Myometrial cell (primary cell): ENCODE measurements around a stretch of chr19.

DNA sequence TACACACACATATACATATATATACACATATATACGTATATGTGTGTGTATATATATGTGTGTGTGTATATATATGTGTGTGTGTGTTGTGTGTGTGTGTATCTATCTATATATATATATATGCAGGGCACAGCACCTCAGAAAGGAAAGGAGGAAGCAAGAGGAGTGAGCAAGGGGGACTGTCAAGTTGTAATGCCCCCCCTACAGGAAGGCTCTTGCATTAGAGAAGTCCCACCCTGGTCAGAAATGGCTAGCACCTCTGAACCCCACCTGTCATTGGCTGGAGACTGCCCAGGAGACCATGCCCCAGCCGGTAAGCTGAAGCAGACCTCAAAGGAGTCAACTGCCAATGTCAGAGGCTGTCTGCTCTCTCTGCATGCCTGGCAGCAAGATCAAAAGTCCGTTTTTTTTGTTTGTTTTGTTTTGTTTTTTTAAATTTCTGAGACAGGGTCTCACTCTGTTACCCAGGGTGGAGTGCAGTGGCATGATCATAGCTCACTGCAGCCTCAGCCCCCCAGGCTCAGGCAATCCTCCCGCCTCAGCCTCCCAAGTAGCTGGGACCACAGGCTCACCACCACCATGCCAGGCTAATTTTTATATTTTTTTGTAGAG is 8.2 kb upstream of the BCL3 start:
- RAMPAGE, long total RNA = no peak

GRCh38 chr19:44846676-44847459 is 771 bp downstream of the NECTIN2 start:
- RAMPAGE, long total RNA = no peak

GRCh38 chr19:44875769-44876845 is 14.9 kb upstream of the TOMM40 start:
- RAMPAGE, long total RNA = no peak

- RAMPAGE, long total RNA = no peak
Measured at GRCh38 chr19:44890039-44891040, 714 bp upstream of the TOMM40 start.

DNA sequence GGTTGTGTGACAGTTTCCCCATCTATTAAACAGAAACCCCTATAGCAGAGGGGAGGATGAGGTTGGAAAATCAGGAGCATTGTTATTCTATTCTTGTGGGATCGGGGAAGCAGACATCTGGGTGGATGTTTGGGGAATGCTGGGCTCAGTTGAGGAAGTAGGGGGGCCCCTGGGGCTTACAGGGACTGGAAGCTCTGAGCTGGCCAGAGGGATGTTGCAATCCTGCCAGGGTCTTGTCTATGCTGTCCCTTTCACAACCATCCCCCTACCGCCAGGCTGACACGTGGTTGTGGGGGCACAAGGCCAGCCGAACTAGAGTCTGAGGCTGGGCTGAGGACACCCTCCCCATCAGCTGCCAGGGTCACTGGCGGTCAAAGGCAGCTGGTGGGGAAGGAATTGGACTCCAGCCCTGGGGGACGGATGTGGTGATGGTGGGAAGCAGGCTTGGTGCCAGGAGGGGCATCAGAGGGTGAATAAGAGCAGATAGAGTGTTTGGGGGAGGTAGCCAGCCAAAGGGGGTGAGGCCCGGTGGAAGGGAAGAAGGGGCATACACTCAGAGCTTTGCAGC is 11.0 kb downstream of the APOC1 start:
- RAMPAGE, long total RNA = no peak

DNA sequence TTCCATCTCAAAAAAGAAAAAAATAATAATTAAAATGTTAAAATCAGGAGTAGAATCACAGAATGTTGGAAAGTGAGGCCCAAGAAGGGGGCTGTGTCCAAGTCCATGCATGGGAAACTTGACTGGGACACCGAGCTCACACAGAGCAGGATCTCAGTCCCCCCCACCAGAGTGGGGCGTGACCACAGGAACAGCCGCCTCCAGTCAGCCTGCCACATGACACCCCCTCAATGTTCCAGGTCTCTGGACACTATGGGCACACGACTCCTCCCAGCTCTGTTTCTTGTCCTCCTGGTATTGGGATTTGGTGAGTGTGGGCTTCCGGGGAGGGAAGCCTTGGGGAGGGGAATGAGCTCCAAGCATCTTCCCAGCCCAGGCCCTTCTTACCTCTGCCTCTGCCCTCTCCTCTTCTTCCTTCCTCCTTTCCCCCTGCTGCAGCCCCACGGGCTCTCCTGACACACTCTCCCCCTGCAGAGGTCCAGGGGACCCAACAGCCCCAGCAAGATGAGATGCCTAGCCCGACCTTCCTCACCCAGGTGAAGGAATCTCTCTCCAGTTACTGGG is 2.5 kb downstream of the APOC2 start:
- RAMPAGE, long total RNA = no peak

- RAMPAGE, long total RNA = no peak
Measured at GRCh38 chr19:45045611-45046453, 7.0 kb downstream of the CLASRP start.

GRCh38 chr19:45064178-45065095 is 11.8 kb downstream of the ZNF296 start:
- RAMPAGE, long total RNA = no peak

DNA sequence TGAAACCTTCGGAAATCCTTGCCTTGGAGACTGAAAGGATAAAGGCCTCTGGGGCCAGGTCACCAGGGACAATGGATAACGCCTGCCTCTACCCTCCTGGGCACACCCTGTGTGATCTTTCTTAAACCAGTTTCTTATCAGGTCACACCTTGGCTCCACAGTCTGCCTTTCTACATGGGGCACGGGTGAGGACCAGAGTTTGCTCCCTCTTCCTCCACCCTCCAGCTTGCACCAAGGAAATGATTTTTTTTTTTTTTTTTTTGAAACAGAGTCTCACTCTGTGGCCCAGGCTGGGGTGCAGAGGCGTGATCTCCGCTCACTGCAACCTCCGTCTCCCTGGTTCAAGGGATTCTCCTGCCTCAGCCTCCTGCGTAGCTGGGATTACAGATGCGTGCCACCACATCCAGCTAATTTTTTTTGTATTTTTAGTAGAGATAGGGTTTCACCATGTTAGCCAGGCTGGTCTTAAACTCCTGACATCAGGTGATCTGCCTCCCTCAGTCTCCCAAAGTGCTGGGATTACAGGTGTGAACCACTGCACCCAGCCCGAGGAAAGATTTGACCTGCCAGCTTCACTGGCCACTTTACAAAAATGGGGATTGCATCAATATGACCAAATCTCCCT is 1.2 kb downstream of the GEMIN7 start:
- RAMPAGE, long total RNA = no peak

GRCh38 chr19:45244322-45244912 is 790 bp downstream of the EXOC3L2 start:
- RAMPAGE, long total RNA = no peak

DNA sequence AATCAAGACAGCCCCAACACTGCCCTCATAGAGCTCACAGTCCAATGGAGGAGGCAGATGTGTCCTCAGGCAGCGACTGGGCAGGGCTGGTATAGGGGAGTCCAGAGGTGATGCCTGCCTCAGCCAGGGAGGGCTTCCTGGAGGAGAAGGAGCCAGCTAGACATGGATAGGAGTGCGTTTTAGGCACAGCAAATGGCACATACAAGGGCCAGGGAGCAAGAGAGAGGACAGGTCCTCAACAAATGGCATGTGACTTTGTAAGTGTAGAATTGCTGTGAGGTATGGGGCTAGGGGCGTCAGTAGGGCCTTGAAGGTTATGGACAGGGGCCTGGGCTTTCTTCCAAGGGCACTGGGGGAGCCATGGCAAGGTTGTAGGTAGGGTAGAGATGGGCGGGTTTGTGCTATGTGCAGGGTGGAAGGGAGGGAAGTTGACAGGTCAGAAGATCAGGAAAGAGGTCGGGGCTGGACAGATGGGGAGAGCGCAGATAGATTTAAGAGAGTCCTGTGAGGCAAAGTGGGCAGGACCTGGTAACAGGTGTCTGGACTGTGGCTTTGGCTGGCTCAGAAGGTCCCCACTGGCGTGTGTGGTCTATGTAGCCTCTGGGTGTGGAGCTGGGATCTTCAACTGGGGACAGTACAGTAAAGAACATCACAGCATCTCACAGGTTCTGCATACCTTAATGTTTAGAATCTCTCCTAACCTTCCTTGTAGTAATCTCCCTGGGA is 17.9 kb downstream of the CKM start:
- RAMPAGE, long total RNA = no peak

- RAMPAGE, long total RNA = no peak
Measured at GRCh38 chr19:45469370-45469576, 1.5 kb downstream of the FOSB start.

GRCh38 chr19:45472420-45473554 is 5.0 kb downstream of the FOSB start:
- RAMPAGE, long total RNA = no peak

DNA sequence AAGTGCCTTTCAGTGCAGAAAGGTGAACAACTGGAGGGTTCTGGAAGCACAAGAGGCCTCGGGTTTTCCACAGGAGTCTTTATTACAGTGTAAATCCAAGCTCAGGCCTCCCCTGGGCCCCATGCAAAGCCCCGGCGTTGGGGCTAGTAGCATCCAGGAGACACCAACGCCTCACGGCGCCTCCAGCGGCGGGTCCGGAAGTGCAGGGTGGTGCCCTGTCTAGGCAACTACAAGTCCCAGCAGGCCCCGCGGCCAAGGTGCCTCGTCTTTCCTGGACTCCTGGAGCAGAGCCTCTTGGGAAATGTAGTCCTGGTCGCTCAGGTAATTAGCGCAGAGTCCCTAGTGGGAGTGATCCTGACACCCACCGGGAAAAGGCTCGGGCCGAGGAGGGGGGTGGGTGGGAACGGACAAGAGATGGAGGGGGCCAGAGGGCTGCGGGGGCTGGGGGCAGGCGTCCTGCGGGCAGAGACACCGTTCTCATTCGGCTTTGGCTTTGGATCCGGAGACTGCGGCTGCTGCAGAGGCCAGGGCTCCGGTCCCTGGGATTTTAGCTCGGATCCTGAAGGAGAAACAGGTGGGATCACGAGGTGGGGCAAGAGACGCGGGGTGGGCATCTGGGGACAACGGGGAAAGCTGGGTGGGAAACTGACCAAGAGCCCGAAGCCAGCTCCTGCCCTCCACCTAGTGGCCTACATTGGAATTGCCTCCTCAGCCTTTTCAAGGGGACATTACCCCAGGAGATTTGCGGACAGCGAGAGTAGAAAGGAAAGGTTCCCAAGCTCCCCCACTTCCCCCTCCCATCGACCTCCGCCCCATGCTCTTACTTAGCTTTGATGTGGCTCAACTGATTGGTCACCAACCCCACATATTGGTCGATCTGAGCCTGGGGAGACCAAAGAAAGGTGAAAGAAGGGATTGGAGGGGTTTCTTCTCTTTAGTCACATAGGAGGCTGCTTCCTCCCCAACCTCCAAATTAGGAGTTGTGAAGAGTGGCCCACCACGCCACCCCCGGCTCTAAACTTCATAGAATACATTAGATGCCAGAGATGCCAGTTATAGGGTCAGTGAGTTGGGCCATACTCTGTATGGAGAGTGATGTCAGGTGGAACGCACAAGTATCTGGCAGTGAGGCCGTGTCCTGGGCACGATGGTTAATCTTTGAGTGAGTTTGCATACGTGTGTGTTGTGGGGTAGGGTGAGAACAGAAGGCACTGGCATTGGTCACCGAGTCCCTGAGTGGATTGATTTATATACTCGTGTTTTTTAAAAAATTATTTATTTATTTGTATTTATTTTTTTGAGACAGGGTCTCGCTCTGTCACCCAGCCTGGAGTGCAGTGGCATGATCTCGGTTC is 11.1 kb downstream of the RTN2 start:
- RAMPAGE, long total RNA = no peak

- RAMPAGE, long total RNA = no peak
Measured at GRCh38 chr19:45506666-45507091, 600 bp upstream of the VASP start.

DNA sequence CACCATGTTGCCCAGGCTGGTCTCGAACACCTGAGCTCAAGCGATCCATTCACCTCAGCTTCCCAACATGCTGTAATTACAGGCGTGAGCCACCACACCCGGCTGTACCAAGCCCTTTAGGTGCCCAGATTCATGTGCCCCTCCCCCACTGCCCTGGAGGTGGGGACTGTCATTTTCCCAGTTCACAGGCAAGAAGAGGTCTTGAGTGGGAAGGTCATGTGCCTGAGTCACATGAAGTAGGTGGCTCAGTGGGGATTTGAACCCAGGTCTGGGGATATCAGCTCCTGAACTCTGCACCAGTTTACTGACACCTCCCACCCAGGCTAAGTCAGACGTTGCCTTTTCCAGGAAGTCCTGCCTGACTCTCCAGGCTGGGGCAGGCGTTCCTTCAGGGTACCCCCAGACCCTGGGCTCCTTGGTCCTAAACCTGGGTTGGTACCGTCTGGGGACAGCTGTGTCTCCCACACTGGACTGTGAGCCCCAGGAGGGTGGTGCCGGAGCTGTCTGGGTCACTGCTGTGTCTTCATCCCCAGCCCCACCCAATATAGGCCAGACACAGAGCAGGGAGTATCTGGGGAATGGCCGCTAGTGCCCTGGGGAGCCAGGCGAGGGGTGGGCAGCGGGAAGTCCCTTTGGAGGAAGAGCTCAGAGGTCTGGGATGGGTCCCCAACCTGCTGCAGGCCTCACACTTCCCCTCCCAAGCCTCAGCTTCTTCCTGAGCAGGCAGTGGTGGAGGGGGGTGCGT is 8.6 kb downstream of the VASP start:
- RAMPAGE, long total RNA = no peak

GRCh38 chr19:45529459-45529803 is 22.2 kb downstream of the VASP start:
- RAMPAGE, long total RNA = no peak

GRCh38 chr19:45636867-45637510 is 2.2 kb downstream of the EML2 start:
- RAMPAGE, long total RNA = no peak

DNA sequence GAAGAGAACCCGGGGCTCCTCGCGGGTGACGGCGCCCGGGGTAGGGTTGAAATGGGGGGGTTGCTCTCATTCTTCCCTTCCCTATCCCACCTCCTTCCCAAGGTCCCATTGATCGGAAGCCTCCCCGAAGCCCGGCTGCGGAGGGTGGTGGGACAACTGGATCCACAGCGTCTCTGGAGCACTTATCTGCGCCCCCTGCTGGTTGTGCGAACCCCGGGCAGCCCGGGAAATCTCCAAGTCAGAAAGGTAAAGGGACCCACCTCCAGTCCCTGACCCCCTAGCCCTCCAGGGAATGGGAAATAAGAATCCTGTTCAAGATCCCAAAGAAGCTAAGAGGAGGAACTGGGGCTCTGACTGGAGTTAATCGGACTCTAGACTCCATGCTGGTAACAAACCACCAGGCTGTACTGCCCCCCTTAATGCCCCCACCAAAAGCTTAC is 865 bp downstream of the QPCTL start:
- RAMPAGE, long total RNA = no peak

- RAMPAGE, long total RNA = no peak
Measured at GRCh38 chr19:45732814-45733240, 412 bp upstream of the MEIOSIN start.